NT2/D1 (cell line): ENCODE data around the gene SRGAP3.

- RRBS, 2 experiments, result no CpG with 5 or more reads among the region's 5 CpGs
Observed at GRCh38 chr3:5207021-5207505, 19.6 kb downstream of the EDEM1 start.

- RRBS, 2 experiments, result no CpG with 5 or more reads among the region's 2 CpGs
Observed at GRCh38 chr3:5699810-5700207, 512.3 kb downstream of the EDEM1 start.

DNA sequence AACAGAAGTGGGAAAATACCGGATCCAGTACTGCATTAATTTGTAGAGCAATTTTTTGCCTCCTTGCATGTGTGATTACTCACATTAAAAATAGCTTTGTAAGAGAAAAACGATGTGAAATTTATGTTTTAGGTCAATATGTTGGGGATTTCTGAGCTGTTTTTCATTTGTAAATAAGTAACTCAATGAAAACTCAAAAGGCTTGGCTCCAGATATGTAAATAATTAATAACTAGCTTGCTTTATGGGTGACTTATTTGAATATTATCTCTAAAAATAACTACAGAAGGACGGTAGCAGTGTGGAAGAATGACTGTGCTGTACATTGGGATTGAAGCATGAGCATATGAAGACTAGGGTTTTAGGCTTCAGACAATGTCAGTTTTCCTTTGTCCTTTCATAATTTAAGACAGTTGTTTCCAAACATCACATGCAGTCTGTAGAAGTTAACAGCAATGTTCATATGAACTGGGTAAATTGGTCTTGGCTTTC is 343.9 kb downstream of the GRM7 start:
- RRBS, 2 experiments, result no CpG with 5 or more reads among the region's 3 CpGs

GRCh38 chr3:8443584-8444222 is 57.9 kb upstream of the LMCD1 start:
- RRBS, 2 experiments, result no CpG with 5 or more reads among the region's 5 CpGs

DNA sequence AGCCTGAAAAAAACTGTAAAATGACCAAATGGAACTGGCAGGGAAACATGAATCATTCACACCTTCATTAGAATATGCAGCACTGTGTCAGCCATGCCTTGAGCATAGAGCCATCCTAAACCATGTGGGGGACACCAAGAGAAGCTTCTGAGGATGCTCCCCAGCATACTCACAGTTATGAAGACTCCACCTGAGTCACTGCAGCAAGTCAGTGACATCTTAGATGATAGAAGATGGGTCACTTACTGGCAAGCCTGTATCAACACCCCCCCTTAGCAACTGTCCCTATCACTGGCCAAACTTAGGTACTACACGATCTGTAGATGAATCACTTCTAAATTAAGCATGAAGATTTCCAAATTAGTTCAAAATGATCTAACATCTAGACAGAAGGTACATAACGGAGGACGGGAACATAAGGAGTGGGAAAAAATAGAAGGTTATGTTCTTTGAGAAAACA is 13.3 kb upstream of the LMCD1 start:
- RRBS, 2 experiments, result no CpG with 5 or more reads among the region's 3 CpGs

DNA sequence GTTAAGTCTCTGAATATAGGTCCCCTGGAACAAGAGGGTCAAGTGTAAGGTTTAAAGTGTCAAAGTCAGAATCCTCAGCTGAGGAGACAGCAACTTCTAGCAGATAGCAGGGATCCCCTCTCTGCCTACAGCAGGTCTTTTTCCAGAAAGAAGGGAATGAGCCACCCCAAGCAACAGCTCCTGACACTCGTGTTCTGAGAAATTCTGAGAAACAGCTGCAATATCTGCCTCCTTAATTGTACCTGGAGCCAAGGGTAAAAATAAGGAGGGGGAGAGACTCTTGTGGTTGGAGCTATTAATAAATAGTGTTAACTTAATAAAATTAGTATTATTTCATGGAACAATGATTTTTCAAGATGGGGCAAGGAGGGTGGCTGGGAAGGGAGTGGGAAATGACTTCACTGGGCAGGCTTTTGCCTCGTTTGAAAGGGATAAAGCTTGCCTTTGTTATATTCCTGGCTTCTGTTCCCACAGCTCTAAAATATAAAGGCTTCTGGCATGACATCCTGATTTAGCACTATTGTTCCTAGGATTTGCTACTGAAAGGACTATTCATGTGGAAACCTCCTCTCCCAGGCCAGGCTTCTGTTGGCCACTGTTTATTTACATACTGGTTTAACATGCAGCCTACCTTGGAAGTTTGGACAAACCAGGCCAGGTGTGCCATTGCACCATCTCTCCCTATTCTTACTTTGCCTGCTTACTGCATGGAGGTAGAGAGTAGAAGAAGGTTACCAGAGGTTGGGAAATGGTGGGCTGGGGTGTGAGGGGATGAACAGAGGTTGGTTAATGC is 2.6 kb upstream of the LMCD1 start:
- RRBS, 2 experiments, result no CpG with 5 or more reads among the region's 2 CpGs

DNA sequence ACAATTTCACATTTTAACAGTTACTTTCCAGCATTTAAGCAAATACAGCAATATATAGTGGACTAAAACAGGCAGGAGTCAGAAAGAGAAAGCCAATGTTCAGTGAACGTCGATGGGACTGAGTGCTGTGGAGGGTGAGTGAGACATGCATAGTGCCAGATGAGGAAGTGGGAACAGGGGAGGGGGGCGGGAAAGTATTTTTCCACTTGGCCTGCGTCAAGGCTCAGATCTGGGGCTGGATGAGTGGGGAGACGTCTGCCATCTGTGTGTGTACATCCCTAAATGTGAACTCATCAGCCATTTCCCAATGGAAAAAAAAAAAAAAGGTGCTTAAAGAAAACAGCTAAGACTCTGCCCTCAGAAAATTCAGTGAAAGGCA is 19.2 kb upstream of the RAD18 start:
- RRBS, 2 experiments, result no CpG with 5 or more reads among the region's 5 CpGs

GRCh38 chr3:9045895-9046239 is 82.6 kb upstream of the RAD18 start:
- RRBS, 2 experiments, result no CpG with 5 or more reads among the region's 3 CpGs

DNA sequence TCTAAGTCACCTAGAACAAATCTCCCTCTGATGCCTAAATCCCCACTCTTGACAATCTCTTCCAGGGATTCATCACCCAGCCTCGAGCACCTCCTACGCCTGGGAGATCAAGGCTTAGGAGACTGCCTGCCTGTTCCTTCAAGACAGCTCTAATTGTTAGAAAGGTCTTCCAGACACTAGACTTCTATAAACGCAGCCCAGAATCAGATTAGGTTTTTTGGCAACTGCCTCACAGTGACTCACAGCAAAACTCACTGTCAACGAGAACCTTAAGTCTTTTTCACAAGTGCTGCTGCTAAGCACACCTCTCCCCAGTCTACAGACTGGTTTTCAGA is 23.1 kb downstream of the SRGAP3 start:
- RRBS, 2 experiments, result no CpG with 5 or more reads among the region's 4 CpGs

DNA sequence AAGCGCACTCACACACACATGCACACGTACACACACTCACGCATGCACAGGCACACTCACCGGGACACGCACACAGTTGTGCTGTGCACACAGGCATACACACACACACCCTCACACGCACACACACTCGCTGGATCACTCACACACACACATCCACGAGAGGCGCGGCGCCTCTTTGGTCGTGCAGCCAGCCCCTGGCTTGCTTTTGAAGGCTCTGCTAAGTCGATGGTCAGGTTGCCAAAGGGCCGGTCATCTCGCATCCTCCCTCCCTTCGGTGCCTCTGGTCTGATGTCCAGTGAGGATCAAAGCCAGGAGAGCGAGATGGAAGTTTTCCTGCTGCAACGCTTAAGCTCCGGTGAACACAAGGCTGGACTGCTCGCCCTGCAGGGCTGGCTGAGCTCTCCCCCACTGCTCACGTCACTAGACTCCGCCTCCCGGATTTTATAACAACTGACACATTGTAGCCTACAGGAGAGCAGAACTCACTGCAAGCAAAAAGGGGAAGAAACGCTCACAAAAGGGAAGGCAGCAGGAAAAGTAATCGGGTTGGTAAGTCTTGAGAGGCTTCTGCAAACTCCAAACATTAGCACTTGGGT is at the start of gene SRGAP3:
SRGAP3 (minus strand) TSS at position 374 of the 596 bp plus-strand sequence.
- RRBS, 2 experiments, result under 1 to 2% methylated on average over 6 to 9 of the region's 25 CpGs

- RRBS, 2 experiments, result no CpG with 5 or more reads among the region's 14 CpGs
Observed at GRCh38 chr3:9316670-9317469, 46.0 kb upstream of the THUMPD3 start.

- RRBS, 2 experiments, result no CpG with 5 or more reads among the region's 32 CpGs
Observed at GRCh38 chr3:9398221-9399154, 1.1 kb downstream of the SETD5 start.

GRCh38 chr3:9399566-9400532 is 2.4 kb downstream of the SETD5 start:
- RRBS, 2 experiments, result no CpG with 5 or more reads among the region's 5 CpGs

DNA sequence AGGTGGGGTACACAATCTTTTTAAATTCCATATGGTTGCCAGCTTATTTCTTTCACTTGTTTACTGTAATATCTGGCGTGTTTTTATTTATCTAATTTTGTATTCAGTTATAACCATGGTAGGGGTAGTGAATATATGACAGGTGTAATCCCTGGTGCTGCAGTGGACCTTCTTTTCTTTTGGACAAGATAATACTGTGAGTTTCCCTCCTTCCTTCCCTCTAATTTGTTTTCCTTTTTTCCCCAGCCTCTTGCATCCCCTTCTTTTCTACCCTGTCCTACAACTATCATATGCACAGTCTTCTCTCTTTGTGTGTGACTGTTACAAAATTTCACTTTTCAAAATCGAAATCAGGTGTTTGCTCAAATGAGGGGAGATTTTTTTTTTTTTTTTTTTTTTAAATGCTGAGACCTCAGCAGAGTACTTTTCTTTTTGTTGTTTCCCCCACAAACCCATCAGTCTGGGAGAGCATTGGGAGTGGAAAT is 76.3 kb downstream of the LHFPL4 start:
- RRBS, 2 experiments, result no CpG with 5 or more reads among the region's 2 CpGs

DNA sequence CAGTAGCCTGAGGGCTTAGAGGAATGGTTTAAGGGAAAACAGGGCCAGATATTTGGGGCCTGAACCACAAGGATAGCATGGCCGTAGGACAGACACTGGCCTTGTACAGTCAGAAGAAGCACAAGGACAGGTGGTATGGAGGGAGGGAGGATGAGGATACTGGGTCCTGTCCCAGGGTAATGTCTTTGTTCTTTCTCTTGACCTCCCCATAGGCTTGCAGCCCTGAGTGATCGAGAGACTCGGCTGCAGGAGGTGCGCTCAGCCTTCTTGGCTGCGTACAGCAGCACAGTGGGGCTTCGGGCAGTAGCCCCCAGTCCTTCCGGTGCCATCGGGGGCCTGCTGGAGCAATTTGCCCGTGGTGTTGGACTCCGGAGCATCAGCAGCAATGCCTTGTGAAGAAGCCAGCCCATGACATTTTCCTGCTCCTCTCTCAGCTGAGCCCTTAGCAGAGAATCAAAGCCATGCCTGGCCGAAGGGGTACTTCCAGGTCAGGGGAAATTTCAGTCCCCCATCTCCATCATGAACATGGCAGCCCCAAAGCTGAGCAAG is 2.0 kb upstream of the CPNE9 start:
- RRBS, 2 experiments, result 93 to 96% methylated on average over 4 of the region's 11 CpGs

DNA sequence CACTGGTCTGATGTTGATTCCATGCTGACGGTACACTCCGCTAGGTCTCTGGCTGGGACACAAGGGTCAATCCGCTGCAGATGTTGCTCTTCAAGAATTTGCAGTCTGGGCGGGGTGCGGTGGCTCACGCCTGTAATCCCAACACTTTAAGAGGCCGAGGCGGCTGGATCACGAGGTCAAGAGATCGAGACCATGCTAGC is 1.1 kb upstream of the OGG1 start:
- RRBS, 2 experiments, result no CpG with 5 or more reads among the region's 10 CpGs

- RRBS, 2 experiments, result 82 to 83% methylated on average over 2 of the region's 20 CpGs
Observed at GRCh38 chr3:9770274-9771224, 802 bp upstream of the CAMK1 start.

DNA sequence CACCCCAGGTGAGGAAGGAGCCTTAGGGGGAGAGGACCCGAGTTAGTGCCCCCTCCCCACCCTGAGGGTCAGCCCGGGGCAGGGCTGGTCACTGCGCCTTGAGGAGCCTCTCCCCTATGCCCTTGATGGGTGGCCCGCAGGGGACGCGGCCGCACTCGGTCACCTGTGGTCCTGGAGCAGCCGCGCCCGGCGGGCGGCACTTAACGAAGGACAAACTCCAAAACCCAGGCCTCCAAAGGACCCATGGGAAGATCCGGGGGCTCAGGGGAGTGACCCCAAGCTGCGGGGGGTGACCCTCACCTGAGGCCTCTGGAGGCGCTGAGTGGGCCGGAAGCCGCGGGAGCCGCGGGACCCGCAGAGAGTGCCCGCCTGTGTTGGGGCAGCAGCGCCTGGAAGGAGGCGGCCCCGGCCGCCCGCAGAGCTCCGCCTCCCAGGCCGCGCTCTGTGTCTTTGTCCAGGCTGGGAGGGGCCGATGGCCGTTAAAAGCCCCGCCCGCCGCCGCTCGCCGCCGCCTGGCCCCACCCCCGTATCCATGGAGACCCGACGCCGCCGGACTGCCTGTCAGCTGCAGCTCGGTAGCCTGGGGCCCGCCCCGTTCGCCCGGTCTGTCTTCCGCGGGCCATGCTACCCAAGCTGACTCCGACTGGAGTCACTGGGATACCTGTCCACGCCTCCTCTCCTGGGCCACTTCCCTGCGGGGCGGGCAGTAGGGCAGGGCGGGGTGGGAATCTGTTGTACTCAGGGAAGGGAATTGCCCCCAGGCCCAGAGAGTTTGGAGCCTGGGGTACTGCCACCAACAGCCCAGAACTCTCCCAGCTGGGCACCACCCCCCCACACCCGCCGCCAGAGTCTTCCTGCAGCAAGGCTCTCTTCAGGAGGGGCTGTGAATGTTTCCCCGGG is 15.3 kb upstream of the FANCD2 start:
- RRBS, 2 experiments, result 5 to 9% methylated on average over 20 to 25 of the region's 61 CpGs

GRCh38 chr3:10186176-10186561 is 21.4 kb downstream of the IRAK2 start:
- RRBS, 2 experiments, result no CpG with 5 or more reads among the region's 4 CpGs